MCF 10A (cell line): ENCODE measurements around a stretch of chr5.

GRCh38 chr5:107389714-107390310 lies 280.9 kb downstream of the EFNA5 start:
- PRO-cap: no peak
- RRBS: no CpG with 5 or more reads among the region's 5 CpGs

DNA sequence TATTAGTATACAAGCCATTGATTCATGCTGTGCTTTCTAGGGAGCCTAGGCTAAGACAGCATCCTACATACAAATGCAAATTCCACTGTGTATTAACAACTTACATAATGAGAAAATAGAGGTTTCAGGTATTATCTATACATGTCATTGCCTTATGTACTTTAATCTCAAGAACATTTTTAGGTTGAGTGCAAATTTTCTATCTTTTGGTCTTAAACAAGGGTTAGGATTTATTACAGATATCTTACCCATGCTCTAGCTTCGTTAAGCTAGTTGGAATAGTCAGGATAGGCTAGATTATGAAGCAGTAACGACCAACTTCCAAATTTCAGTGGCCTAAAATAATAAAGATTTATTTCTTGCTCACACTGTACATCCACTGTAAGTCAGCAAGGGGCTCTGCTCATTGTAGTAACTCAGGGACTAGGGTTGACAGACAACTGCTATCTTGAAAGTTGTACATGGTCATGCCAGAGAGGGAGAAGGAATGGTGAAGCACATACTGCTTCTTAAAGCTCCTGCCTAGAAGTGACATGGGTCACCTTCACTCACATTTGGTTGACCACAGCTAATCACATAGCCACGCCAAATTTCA lies 140.8 kb downstream of the EFNA5 start:
- PRO-cap: no peak
- RRBS: no CpG with 5 or more reads among the region's 3 CpGs

DNA sequence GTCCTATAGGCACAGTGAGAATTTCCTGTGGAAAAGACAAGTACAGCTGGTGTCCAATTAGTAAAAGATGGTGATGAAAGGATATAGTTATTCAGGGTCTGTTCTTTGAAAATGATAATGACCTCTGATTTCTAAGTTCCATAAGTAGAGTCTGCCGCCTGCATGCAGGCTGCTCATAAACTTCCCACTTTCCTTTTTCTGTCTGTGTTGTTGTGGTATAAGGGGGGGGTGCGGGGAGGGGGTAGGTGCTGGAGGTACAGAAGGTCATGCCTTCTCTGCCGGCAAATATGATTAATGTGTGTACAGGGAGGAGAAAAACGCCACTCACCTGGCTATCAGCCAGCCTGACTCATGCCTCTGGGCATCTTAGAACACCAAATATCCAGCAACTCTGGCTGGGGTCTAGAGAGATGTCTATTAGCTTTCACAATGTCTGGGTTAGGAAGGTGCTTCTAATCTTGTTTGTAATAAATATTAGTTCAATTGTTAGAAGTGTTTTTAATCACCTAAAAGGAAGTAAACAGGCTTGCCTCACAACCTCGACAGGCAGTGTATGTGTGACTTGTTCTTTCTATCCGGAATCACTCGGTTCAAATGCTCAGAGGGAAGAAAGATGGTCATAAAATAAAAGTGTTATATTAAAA lies 128.3 kb downstream of the EFNA5 start:
- PRO-cap: bidirectional peak, plus-strand start at position 381 of the sequence, minus-strand start at position 191 of the sequence
- RRBS: no CpG with 5 or more reads among the region's 7 CpGs

DNA sequence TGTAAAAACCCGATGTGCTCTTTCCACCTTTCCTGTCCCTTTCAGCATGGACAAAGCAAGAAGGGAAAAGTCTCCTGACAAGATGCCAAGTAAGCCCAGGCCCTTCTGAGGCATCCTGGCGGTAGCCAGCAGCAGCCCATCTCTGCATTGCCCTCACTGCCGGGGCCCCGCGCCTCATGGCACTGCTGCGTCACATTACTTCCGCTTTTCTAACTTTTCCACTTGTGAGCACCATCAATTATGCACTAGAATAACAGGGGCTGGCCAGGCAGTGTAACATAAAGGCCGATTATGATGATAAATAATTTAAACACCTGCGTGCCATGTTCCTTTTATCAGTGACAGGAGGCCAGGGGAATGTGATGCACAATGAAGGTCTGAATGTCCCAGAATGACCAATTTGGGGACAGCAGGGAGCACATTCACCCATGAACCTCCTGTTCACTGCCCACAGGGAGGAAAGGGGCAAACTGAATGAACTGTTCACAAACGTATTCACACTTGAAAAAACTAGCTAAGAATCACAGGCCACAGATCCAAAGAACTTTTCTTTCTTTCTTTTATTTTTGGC lies 37.3 kb downstream of the EFNA5 start:
- PRO-cap: no peak
- RRBS: no CpG with 5 or more reads among the region's 10 CpGs

GRCh38 chr5:107671154-107671370 lies 325 bp upstream of the EFNA5 start:
- PRO-cap: no peak
- RRBS: under 1% methylated on average over 15 of the region's 20 CpGs

DNA sequence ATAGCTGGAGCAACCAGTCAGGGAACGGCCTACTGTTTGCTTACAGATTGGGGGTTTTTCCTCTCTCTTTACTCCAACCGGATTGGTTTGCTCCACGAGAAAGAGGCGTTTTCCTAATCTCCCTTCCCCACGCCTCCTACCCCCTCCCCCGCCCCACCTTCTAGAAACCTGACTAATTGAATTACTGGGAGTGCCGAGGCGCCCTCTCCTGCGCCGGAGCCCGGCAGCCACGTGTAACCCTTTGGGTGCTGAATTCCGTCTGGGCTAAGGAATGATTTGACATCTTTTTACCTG lies 1.8 kb upstream of the EFNA5 start:
- PRO-cap: bidirectional peak, plus-strand start at position 189 of the sequence, minus-strand start outside the sequence
- RRBS: no CpG with 5 or more reads among the region's 13 CpGs

- PRO-cap: no peak
- RRBS: no CpG with 5 or more reads among the region's 8 CpGs
Measured at GRCh38 chr5:107812272-107812984, 141.7 kb upstream of the EFNA5 start.

GRCh38 chr5:107869414-107870044 lies 198.8 kb upstream of the EFNA5 start:
- PRO-cap: no peak
- RRBS: no CpG with 5 or more reads among the region's 3 CpGs

DNA sequence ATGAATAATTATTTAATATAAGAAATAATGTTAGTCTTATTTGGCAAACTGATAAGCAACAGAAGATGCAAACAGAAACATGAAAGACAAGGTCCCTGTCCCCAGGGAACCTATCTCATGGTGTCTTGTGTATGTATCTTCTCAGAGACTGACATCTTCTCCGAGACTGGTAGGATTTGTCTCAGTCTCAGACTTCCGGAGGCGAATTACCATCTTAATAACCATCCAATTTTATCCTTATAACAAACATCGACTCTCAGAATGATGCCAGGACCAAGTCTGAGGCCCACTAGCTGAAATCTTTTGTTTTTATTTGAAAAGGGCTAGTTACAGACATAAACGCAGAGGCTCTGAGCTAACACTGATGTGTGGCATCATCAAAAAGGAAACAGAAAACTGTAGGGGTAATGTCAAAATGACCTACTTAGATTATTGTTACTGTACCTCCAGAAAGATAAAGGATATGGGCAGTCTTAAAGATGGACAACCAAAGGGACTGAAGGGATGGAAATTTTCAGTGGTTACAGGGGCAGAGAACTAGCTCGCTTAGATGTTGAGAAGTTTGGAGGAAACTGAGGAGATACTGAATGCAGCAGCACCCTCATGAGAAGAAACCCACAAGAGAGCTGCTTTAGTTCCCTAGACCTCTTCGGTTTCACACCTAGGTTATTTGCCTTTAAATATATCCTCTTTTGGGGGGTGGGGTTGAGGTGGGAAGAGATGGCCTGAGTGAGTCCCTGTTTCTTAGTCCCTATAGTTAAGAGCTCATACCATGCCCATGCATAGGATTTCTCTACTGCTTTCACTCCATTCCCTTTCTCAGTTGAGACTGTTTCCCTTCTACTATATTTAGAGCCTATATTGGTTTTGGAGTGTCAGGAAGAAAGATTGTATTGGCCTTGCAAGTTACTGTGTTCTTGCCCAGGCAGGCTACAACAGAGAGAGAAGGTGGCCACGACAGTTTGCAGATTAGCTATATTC lies 320.2 kb upstream of the EFNA5 start:
- PRO-cap: no peak
- RRBS: no CpG with 5 or more reads among the region's 8 CpGs

- PRO-cap: no peak
- RRBS: no CpG with 5 or more reads among the region's 6 CpGs
Measured at GRCh38 chr5:108212365-108212888, 169.5 kb downstream of the FBXL17 start.

GRCh38 chr5:108378279-108378857 lies 3.5 kb downstream of the FBXL17 start:
- PRO-cap: no peak
- RRBS: no CpG with 5 or more reads among the region's 10 CpGs

GRCh38 chr5:109325398-109326292 lies 84.1 kb downstream of the PJA2 start:
- PRO-cap: no peak
- RRBS: no CpG with 5 or more reads among the region's 9 CpGs

- PRO-cap: no peak
- RRBS: no CpG with 5 or more reads among the region's 4 CpGs
Measured at GRCh38 chr5:109378158-109379397, 31.2 kb downstream of the PJA2 start.

DNA sequence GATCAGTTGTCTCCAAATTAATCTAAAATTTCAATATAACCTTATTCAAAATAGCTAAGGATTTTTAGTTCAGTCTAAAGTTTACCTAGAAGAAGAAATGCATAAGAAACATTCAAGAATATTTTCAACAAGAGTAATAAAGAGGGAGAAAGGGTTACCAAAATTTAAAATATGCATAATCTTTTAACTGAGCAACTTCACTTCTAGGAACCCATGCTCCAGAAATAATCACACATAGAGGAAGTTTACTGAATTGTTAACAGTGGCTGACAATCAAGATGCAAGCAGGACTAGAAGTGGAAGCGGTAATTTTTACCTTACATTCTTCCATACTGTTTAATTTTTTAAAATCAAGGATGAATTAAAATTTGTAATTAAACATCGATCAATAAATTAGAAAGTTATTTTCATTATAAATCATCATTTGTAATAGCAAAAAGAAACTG lies 1.8 kb downstream of the PJA2 start:
- PRO-cap: no peak
- RRBS: no CpG with 5 or more reads among the region's 2 CpGs

DNA sequence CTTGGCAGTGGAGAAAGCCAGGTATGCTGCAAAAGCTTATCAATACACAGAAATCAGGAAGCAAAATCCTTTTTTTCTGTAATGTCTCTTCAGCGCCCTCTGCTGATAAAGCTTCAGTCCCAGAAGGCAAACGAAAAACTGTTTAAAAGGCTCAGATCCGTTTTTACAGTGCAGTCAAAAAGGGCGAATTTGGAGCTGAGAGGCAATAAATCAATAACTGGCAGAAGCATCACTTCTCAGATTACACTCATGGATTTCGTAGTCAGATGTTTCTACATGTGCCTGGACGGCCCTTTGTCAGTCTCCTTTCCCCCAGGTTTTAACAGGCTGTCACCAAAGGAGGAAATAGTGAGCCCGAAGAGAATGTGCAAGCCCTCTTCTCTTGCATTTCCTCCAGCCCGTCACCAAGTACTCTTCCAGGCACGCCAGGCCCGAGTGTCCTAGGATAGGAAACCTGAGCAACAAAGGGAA lies 1.0 kb upstream of the MAN2A1 start:
- PRO-cap: no peak
- RRBS: no CpG with 5 or more reads among the region's 10 CpGs

GRCh38 chr5:109830697-109831248 lies 141.0 kb downstream of the MAN2A1 start:
- PRO-cap: no peak
- RRBS: no CpG with 5 or more reads among the region's 2 CpGs

- PRO-cap: no peak
- RRBS: no CpG with 5 or more reads among the region's 6 CpGs
Measured at GRCh38 chr5:109951657-109952172, 262.0 kb downstream of the MAN2A1 start.

DNA sequence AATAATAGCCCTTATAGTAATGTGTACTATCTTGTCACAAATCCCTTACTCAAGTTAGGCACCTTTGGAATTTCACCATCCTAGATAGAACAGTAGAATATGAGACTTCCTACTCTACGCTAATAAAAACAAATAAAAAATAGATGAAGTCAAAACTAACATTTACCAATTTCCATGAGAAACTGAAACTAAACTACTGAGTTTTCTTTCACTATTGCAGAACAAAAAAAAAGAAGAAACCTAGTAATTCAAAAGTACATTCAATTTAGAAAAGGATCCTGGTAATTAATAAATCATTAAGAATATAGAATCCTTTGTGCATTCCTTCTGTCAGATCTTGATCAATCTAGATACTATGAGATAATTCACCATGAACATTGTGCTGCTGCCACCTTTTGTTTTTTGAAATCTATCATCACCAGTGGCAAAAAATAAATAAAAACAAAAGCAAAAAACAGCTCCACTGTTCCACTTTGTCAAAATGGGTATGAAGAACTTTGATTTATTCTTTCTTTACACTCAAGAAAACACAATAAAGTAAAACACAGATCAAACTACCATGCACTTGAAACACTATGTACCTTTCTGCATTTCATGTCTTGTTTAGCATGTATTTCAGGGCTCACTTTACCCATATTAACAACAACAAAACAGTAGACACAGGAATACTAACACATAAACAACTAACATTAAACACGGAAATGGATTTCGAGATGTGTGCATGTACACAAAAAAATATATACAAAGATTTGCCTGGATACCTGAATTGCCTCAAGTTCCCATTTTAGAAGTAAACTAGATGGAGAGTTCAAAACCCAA lies 13.8 kb downstream of the STARD4 start:
- PRO-cap: no peak
- RRBS: no CpG with 5 or more reads among the region's 3 CpGs

GRCh38 chr5:111703641-111704045 lies 53.4 kb downstream of the NREP start:
- PRO-cap: no peak
- RRBS: no CpG with 5 or more reads among the region's 3 CpGs

DNA sequence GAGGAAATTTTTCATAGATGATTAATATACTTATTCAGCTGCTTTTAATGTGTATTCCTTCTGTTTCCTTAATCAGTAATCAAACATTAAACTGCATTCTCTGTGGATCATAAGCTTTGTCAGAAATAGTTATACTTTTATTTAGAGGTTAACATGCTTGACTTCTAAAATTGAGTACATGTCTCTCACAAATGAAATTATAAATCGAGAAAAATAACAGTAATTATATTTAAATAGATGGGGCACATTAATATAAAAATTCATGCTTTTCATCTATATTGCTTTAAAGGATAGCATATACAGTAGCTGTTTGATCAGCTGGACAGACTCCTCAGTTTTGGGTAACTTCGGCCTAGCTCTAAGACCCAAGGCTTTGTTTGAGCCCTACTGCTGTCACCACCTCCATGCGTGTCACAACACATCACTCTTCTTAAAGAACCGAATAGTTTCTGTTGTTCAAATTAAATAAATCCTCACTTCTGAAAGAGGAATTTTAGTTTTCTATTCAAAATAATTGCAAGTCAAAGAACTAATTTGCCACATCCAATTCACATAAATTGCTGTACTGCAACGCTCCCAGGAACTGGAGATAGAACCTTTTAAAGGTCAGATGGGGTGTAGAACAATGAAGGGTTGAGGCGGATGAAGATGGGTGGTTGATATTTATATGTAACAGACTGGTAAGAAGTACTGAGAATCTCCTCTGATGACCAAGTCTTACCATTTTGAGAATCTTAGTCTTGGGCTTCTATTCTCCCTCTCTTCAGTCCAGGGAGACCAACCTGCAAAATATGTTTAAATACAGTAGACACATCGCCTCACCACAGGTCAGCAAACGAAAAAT lies 1.7 kb downstream of the NREP start:
- PRO-cap: no peak
- RRBS: no CpG with 5 or more reads among the region's 8 CpGs